HL-60 (cell line): ENCODE measurements around the gene SIX2.

DNA sequence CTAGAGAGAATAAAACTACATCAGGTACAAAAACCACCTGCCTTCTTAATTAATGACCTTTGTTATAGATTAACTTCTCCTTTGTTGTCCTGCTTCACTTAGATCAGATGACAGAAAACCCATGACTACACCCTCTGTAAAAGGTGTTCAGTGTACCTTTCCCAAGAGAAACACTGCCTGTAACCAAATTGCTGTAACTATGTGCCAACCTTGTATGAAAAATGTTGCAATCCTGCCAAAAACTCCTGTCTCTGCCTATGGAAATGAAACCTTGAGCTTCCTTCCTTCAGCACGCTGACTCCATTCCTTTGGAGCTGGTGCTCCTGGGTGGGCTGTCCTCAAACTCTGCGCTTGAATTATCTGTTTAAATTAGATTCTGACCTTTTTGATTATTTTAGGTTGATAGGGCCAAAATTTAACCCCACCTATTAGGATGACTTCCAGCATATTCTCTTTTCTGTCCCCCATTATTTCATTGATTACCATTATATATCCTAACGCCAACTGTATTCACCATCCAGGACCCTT lies 29.6 kb upstream of the SLC3A1 start:
- RRBS, result no CpG with 5 or more reads among the region's 3 CpGs

DNA sequence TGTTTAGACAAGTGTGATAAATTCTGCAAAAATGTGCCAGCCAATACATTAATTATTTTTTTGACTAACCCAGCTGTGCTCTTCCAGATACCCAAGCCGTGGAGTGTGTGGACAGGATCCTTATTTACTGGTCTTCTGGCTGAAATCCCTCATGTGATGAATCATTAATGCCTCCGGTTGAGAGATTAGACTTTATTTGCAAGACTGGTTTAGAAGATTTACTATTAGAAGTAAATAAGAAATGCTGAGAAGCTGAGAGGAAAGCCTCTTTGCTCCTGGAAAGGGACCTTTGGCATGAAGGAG lies 16.0 kb downstream of the SLC3A1 start:
- RRBS, result no CpG with 5 or more reads among the region's 2 CpGs

GRCh38 chr2:44777475-44778012 lies 164.0 kb upstream of the SIX3 start:
- RRBS, result no CpG with 5 or more reads among the region's 11 CpGs

DNA sequence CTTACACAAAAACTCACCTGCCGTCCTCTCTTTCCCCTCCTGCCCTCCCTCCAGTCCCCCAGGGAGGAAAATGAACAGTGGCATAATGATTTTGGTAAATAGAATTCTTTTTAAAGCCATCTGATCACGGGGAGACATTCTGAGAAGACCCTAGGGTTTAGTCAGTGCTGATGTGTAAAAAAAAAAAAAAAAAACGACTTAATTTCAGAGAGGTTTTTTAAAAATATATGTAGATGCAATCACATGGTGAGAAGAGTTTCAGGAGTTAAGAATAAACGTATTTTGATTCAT lies 135.1 kb upstream of the SIX3 start:
- RRBS, result no CpG with 5 or more reads among the region's 4 CpGs

- RRBS, result 12% methylated on average over 40 of the region's 109 CpGs
Observed at GRCh38 chr2:45009311-45010563, at the start of gene SIX2. TSS of gene SIX2 (minus strand) at chr2:45009452.

DNA sequence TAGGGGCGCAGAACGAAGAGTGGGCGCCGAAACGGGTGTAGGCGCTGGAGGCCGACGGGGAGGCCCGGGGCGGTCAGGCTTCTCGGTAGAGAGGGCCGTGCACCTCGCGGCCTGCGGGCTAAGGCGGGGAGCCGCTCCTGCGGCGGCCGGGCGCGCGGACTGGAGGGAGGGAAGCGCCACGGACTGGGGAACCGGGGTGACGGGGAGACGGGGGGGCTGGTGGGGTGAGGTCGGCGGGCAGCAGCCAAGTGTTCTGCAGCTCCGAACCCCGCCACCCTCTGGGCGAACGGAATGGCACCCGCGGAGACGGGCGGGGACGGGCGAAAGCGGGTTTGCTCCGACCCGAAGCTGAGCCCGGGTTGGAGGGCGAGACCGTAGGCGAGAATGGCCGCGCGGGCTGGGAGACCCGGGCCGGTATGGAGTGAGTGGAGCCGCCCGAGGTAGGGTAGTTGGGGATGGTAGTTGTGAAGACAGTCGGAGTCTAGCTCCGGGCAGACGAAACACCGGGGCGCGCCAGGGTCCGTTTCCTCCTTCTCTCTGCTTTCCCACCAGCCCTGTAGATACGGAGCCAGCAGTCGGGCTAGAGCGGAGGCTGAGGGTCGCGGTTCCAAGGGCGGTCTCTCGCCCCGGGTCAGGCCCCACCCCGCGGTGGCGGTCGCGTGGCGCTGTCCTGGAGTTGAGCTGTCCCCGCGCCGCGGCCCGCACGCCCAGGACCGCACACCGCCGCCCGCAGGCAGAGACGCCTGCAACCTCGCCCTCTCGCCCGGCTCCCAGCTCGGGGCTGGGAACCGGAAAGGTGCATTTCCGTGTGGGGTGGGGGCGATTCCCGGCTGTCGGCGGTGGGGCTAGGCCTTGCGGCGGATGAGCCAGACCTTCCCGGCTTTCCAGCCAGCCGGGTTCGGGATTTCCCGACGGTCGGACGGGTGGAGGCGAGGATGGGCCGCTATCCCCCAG lies 160.3 kb upstream of the SIX2 start:
- RRBS, result 6% methylated on average over 42 of the region's 107 CpGs

DNA sequence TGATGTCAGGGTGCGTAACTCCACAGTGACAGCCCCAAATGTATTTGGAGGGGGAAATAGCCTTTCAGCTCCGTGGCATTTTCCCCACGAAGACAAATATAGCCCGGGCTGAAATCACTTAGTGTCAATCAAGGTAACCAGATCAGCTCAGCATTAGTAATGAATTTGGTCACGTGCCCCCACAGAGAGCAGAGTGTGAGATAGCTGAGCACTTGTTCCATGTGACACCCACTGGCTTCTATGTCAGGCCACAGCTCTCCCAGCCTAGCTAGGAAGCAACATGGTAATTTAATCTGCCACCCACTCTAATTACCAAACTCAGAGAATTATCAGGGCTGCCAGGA lies 233.2 kb upstream of the SIX2 start:
- RRBS, result no CpG with 5 or more reads among the region's 5 CpGs

GRCh38 chr2:45567828-45568490 lies 43.1 kb downstream of the SRBD1 start:
- RRBS, result no CpG with 5 or more reads among the region's 6 CpGs

GRCh38 chr2:45643484-45644109 lies 7.9 kb upstream of the PRKCE start:
- RRBS, result 9% methylated on average over 13 of the region's 43 CpGs

DNA sequence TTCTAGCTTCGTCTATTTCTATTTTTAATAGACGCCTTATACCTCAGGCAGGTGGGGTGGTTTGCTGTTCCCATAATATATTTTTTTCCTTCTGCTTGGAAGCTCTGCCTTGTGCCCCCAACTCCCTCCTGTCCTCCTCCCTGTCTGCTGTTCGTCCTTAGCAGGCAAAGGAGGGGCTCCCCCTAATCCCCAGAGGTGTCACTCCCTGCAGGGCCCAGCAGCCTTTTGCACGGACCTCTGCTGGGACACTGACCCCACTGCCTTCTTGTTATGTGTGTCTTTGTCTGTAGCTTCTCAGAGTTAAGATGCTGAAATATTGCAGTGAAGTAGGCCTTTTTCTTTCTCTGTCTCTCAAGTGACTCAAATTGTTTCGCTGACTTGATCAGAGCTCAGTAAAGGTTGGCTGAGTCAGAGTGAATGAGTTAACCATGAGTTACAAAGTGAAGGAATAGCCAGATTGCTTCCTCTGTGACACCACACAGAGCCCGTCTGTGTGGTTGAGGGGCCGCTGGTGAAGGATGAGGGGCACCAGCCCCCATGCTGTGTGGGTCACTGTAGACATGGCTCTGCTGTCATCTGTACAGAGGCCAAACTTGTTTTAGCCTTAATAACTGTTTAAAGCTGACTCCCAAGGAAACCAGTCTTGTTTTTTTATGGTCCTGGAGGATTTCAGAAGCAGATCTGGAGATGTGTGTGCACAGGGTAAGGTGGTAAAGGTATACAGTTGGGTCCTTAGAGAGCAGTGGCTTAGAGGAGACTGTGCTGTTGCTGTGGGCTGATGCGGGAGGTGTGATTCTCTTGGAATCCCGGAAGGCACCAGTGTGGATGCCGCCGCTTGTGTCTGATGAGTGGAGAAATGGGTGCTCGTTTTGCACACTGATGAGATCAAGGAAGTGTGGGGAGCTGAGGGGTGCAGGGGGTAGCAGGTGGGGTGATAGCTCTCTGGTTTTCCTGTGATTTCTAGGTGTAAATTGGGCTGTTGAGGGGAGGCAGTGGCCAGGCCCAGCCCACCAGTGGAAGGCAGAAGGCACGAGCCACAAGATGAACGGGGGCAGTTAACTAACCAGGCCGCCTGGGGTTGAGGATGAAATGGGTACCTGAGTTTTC lies 47.9 kb downstream of the PRKCE start:
- RRBS, result no CpG with 5 or more reads among the region's 15 CpGs

DNA sequence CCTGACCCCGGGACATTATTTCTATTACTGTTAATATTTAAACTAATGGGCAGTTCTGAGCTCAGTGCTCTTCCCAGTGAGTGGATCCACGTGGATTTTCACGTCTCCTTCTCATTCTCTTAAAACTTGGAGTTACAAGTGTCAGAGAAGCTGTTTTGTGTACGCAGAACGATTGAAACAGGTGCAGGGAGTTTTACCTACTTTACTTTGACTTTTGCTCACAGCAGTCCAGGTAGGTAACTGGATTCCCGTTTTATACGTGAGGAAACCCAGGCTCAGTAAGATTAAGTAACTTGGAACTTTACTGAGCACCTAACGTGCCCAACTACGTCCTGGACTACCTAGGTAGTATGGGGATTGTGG lies 127.3 kb downstream of the PRKCE start:
- RRBS, result 6% methylated on average over 1 of the region's 9 CpGs

GRCh38 chr2:45842697-45843841 lies 191.6 kb downstream of the PRKCE start:
- RRBS, result no CpG with 5 or more reads among the region's 14 CpGs

- RRBS, result no CpG with 5 or more reads among the region's 17 CpGs
Observed at GRCh38 chr2:45938775-45939677, 287.6 kb downstream of the PRKCE start.

DNA sequence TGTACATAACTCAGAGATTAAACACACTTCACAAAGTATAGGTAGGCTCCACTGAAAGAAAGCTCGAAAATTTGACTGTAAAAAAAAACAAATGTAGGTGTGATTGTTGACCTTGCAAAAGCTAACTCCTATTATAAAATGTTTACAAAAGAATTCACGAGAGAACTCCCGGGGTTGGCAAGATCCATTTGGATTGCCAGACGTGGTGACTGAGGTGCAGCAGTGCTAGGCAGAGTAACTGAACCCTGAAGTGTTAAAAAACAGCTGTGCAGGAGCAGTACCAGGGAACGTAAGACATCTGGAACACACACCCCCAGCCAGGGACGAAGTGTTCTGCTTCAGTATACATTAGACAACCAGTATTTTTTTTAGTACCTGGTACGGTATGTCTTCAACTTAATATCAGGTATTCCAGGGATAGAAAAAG lies 272.2 kb upstream of the EPAS1 start:
- RRBS, result no CpG with 5 or more reads among the region's 7 CpGs

DNA sequence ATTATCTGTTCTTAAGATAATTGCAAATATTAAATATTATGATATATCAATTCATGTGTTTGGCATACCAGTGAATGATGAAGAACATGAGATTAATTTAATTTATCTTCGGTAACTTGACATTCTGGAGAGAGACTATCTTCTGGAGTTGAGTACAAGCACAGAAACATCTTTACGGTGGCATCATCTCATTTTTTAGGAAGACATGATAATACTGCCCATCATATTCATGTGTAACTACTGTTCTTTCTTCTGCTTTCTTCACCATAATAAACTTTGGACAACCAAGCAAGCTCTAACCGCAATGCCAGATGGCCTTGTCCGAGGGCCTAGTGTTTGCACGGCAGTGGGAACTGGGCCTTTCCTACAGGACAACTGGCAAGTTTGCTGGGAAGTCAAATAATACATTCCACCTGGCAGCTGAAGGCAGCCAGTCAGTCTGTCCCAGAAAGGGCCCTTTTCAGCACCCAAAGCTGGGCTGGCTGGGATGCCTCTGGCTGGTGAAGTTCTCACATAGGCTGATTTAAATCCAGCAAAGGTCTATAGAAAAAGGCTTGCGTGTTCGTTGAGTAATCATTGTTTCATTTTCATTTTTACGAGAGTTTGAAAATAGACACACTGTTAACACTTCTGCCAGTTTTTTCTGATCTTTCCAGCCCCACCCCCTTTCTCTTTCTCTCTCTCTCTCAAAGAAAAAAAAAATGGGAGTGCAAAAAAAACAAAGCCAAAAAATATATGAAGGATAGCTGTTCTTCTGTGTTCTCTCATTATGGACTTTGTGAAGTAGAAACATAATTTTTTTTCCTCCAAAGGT lies 110.1 kb upstream of the EPAS1 start:
- RRBS, result no CpG with 5 or more reads among the region's 8 CpGs

DNA sequence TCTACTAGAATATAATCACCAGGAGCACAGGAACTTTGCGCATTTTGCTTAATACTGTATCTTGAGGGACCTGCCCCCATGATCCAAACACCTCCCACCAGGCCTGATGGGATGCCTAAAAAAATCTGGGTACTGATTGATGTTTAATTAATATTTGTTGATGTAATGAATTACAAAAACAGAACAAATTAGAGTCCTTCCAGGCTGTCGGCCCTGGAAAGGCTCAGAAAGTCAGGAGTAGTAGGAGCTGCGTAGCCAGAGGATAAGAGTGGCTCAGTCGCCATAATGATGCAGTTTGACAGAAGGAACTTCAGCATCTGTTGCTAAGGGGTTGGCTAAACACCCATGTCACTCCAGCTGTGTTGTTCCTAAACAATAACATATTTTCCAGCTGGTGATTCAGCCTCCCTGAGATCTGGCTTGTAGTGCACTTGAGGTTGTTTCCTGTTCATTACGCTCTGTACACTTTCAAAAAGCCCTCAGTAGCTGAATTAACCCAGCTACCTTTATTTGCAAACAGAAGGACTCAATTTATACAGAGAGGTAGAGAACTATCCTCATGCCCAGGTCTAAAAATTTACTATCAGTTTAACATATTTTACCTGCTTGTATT lies 39.8 kb upstream of the EPAS1 start:
- RRBS, result no CpG with 5 or more reads among the region's 5 CpGs

GRCh38 chr2:46277656-46277992 lies 19.6 kb upstream of the EPAS1 start:
- RRBS, result no CpG with 5 or more reads among the region's 3 CpGs

DNA sequence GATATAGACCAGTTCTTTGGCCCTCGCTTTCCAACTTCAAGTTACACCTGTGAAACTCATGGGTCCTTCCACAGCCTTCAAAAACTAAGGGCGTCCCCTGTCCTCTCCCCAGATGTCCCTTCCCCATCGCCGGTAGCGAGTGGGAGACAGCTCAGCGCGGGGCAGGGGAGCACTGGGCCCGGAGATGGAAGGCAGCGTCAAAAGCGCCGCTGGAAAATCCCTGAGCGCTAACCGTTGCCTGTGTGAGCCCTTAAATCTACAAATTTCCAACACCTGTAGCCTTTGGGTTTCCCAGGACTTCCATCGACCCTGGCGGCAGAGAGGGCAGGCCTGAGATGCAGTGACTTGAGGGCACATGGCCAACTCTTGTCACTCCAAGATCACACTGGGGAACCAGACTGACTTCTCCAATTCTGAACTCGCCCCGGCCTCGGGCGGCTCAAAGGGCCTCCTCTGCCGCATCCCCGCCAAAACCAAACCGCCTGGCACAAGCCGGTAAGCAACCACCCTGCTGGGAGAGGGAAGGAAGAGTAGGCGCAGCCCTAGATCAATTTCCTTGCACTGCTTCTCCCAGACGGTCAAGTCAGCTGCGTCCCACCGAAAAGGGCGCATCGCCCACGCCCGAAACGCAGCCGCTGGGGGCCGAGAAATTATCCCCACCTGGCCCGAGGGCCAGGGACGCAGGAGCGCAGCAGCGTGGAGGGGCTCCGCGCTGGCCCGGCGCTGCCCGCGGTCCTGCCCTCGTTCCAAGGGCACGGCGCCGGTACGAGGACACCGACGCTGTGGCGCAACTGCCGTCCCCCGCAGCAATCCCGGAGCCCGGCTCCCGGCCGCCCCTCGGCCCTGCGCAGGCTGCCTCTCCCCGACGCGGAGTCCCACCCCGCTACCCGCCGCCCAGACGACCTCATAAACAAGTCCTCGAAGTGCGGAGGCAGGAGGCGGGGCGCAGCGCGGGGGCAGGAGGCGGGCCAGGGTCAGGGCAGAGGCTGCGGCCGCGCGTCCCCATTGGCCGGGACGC lies 667 bp upstream of the EPAS1 start:
- RRBS, result 17% methylated on average over 27 of the region's 80 CpGs

GRCh38 chr2:46334670-46335557 lies 37.7 kb downstream of the EPAS1 start:
- RRBS, result no CpG with 5 or more reads among the region's 9 CpGs

GRCh38 chr2:46339765-46340459 lies 42.7 kb downstream of the EPAS1 start:
- RRBS, result no CpG with 5 or more reads among the region's 11 CpGs